Mesangial cell (primary cell): ENCODE data around the genes TNS1, RUFY4 and AAMP.

- RAMPAGE, long total RNA = no peak
Measured at GRCh38 chr2:217855018-217855678, 147.6 kb downstream of the TNS1 start.

DNA sequence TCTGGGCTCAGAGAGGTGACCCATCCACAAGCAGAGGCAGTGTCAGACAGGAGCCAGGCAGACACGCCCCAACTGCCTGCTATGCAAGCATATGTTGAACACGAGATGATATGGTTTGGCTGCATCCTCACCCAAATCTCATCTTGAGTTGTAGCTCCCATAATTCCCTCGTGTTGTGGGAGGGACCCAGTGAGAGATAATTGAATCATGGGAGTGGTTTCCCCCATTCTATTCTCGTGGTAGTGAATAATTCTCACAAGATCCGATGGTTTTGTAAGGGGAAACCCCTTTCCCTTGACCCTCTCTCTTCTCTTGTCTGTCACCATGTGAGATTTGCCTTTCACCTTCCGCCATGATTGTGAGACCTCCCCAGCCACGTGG lies 114.4 kb downstream of the TNS1 start:
- RAMPAGE, long total RNA = no peak

DNA sequence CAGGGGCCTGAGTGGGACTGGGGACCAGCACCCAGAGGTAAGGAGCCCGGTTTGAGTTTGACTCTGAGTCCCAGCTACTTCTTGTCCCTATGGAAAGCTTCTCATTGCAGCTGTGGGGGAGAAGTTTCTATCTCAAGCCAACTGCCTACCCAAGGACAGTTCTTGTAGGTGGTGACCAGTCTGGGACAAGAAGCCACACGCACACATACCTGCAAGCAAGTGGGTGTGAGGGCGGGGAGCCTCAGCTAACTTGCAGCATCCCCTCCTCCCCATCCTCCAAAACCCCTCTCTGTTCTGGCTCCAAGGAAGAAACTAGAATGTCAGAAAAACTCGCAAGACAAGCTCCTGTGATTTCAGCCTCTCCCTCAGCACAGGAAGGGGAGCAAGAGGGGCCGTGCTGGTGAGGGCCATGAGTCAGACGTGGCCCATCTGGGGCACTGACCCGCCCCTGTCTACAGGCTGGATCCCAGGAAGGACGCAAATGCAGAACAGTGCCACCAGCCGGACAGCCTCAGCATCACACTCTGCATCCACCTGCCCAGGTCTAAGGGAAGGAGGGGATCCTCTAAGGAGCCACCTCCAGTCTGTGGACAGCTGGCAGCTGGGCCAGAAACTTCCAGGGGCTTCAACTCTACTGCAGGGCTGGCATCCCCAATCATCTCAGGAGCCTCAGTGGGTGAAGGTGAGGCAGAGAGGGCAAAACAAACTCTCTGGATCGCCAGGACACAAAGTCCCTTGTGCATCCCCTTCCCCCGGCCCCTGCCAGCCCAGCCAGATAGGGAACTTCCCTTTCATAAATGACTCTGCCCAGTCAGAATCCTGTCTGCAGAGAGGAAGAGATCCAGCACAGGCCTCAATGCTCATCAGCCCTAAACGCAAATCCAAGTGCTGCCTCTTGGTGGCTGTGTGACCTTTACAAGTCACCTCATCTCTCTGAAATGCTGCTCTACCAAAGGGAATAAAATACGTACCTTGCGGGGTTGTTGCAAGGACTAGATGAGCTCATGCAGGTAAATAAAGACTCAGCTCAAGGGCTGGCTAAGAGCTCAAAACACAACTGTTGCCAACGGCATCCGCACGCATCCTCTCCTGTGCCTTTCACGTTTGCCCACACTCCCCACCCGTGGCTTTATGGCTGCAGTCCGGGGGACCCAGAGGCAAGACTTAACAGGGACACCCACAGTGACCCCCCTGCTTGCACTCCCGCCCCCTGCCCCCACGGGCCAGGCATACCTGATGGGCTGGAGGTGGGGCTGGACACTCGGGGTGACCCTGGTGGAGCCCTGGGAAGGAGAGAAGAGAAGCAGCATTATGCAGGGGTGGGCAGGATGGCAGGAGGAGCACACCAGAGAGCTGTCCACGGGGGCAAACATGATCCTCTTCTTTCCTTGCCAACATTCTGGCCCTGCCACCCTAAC lies 103.1 kb downstream of the TNS1 start:
- RAMPAGE, long total RNA = no peak

- RAMPAGE, long total RNA = no peak
Measured at GRCh38 chr2:217909444-217909943, 93.3 kb downstream of the TNS1 start.

- RAMPAGE, long total RNA = no peak
Measured at GRCh38 chr2:217975120-217975546, 27.7 kb downstream of the TNS1 start.

- RAMPAGE, long total RNA = no peak
Measured at GRCh38 chr2:217976892-217977443, 25.8 kb downstream of the TNS1 start.

DNA sequence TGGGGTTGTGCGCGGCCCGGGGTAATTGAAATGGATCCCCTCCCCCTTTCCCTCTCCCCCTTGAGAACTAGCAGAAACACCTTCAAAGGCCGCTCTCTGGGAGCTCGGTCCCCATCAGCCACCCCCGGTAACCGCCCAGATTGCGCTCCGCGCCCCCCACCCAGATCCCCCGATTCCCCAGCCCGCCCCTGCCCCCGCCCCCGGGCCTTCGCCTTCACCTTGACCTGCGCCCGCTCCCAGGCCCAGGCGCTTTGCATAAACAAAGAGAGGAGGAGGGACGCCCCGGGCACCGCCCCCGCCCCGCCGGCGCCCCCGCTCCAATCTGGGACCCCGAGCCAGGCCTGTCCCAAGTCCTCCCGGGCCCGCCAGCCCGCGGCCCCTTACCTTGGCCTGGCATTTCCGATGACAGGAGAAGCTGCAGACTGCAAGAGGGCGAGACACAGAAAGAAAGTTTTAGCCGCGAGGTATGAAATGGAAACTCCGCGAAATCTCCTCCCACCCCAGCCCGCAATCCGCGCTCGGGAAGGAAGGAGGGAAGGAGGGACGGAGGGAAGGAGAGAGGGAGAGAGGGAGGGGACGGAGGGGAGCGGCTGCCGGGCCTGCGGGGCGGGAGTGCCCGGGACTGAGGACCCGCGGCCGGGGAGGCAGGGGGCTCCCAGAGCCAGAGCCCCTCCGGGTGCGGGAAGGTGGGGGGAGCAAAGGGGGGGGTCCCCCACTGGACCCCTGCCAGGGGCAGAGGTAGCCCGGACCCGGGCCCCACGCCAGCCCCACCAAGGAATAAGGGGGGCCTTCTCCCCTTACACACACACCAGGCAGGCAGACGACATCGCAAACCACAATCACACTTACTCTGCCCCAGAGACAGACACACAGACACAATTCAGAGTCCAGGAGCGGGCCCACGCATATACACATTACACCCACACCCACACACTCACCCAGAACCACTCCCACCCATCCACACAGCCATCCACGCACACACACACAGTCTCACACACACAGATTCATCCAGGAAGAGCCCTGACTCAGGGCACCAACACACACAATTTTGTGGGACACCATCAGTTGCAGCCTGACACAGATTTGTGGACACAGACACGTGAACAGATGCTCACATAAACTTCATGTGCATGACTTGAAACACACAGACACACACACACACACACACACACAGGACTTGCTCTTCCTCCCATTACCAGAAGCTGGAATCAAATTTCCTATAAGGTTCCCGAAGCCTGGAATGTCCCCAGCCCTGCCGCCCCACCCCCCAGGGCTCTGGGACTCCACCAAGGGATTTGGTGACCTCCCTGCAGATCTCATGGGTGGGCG lies 23.9 kb downstream of the TNS1 start:
- RAMPAGE, long total RNA = start-site peak on the minus strand centred at position 473 of the sequence, 95 bp wide, 18 reads

DNA sequence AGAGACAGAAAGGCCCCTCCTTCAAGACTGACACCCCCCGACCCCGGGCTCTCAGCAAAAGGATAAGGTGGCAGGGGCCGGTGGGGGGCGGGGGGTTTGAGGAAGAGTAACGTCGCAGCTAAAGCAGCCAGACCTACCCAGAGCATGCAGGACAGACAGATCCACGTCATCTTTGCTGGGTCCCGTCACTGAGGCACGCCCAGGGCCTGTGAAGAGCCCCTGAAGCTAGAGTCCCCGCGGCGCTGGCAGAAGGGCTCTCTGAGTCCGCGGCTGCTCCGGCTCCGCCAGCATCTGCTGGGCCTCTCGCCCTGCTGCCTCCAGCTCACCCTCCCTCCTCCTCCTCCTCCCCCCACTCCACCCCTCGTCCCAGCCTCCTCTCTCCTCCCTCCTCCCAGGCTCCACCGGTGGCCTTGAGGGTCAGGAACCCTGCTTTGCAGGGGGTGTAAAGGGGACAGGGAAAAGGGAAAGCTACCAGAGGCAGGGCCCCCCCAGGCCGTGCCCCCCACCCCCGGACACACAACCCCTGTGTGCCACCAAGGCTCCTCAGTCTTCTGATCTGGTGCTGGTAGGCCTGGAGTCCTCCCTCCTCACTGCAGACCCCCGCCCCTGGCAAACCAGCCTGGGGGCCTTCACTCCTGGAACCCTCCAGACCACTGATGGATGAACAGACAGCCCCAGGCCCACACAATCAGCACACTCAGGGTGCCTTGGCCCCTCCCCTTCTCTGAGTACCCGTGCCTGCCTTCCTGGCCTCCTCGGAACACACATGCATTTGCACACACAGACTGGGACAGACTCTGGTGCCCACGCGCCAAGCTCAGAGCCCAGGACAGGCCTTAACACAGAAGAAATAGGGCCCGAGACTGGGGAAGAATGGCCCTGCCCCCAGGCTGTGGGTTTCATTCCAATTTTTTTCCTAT lies at the start of gene TNS1:
TNS1 (minus strand) TSS at position 293 of the 920 bp plus-strand sequence.
- RAMPAGE, long total RNA = no peak

- RAMPAGE, long total RNA = no peak
Measured at GRCh38 chr2:218068700-218069566, at the start of gene RUFY4. Gene RUFY4 (plus strand): TSS chr2:218069253.

- RAMPAGE, long total RNA = no peak
Measured at GRCh38 chr2:218128881-218129483, 3.2 kb downstream of the CXCR2 start.

GRCh38 chr2:218130495-218130944 lies 4.7 kb downstream of the CXCR2 start:
- RAMPAGE, long total RNA = no peak

GRCh38 chr2:218236754-218237526 lies 20.0 kb downstream of the ARPC2 start:
- RAMPAGE, long total RNA = no peak

DNA sequence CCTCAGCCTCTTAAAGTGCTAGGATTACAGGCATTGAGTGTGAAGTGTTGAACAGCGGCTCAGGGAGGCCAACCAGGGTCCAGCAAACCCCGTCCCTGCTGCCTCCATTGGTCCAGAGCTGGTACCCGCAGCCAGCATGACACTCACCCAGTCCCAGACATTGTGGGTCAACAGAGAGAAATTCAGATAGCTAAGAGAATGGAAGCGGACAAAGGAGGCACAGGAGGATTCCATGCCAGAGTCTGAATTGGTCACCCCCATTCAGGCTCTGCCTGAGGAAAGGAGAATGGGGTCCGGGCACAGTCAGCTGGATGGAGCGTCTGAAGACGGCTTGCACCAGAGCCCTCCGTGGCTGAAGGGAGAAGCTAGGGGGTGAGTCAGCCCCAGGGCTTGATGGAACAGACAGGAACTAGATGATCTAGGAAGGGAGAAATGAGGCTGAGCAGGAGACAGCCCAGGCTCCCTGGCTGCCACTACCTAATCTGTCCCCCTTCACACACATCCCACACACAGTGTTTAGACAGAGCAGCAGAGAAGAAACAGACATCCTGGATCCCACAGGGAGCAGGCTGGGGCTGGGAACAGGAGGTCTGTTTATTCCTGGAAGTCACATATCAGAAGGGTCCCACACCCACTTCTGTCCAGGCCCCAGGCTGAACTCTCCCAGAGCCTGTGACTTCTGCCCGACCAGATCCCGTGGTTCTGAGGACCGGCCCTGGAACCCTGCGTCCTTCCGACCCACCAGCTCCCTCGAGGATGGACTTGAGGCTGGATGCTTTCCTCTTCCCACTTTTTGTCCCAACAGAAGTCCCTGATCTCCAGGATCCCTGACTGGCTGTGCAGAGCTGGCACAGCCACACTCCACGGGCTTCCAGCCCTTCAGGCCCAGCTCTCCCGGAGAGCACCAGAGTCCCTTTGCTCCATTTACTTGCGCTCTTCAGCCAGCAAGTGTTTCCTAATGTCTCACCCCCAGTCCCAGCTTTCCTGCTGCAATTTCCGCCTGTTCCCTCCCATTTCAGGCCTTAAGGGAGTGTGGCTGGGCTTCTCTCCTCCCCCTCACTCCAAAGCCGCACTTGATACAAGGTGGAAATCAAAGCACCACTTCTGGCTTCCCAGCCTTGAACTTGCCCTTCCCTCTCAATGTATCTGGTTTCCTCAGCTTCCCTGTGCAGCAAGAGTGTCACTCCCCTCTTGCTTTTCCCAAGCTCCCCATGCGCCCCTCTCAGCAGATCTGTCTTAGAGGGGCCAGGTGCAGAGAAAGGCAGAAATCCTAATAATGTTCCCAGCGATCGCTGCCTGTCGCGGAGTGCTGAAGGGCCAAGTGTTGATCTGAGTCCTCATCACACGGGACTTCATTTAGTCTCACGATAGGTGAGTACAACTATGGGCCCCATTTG lies 1.5 kb upstream of the GPBAR1 start:
- RAMPAGE, long total RNA = no peak

- RAMPAGE, long total RNA = start-site peak on the minus strand at chr2:218270114-218270172, 616 reads; start-site peak on the plus strand at chr2:218270519-218270532, 557 reads
Measured at GRCh38 chr2:218269971-218270627, at the start of gene AAMP. Gene AAMP (minus strand): TSS chr2:218270137.

DNA sequence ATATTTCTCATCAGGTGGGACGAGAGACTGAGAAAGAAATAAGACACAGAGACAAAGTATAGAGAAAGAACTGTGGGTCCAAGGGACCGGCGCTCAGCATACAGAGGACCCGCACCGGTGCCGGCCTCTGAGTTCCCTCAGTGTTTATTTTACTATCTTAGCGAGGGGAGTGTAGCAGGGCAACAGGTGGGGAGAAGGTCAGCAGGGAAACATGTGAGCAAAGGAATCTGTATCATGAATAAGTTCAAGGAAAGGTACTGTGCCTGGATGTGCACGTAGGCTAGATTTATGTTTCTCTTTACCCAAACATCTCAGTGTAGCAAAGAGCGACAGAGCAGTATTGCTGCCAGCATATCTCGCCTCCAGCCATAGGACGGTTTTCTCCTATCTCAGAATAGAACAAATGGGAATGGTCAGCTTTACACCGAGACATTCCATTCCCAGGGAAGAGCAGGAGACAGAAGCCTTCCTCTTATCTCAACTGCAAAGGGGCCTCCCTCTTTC lies 19.0 kb upstream of the TMBIM1 start:
- RAMPAGE, long total RNA = no peak

- RAMPAGE, long total RNA = no peak
Measured at GRCh38 chr2:218370167-218371582, 11.4 kb upstream of the SLC11A1 start.

DNA sequence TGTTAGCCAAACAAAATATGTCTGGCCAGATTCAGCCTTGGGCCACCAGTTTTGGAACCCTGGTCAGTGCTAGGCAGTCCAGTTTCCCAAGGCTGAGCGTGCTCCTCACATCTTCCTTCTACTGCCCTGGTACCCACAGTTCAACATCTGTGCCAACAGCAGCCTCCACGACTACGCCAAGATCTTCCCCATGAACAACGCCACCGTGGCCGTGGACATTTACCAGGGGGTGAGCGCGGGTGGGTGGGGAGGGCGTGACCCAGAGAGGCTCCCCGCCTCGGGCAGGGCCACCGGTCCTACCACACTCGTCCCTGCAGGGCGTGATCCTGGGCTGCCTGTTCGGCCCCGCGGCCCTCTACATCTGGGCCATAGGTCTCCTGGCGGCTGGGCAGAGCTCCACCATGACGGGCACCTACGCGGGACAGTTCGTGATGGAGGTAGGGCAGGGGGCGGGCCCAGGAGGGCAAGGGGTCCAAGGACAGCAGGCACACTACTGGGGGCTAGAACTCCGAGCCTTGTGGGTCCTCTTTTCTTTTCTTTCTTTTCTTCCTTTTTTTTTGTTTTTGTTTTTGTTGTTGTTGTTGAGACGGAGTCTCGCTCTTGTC lies 8.5 kb upstream of the CTDSP1 start:
- RAMPAGE, long total RNA = no peak

- RAMPAGE, long total RNA = no peak
Measured at GRCh38 chr2:218398860-218399012, 932 bp upstream of the CTDSP1 start.

- RAMPAGE, long total RNA = no peak
Measured at GRCh38 chr2:218399980-218400180, 212 bp downstream of the CTDSP1 start.

- RAMPAGE, long total RNA = no peak
Measured at GRCh38 chr2:218659834-218660286, 377 bp downstream of the BCS1L start.